ENCODE measurements around the genes CIAO3, UBE2I and BAIAP3.

GRCh38 chr16:740614-741683, at the start of gene CIAO3:
TSS of gene CIAO3 (minus strand) at chr16:740997.
- PRO-cap, 2 experiments = peak in 2 of 2 experiments; most common plus-strand start chr16:741145 (in 1); most common minus-strand start chr16:740934 (in 2)

GRCh38 chr16:785135-786472, 2.6 kb downstream of the RPUSD1 start:
- PRO-cap, 2 experiments = no peak in any of the 2 experiments

GRCh38 chr16:865657-866327, 65.3 kb upstream of the GNG13 start:
- PRO-cap, 2 experiments = no peak in any of the 2 experiments

- PRO-cap, 2 experiments = no peak in any of the 2 experiments
Measured at GRCh38 chr16:886713-887205, 84.0 kb downstream of the LMF1 start.

GRCh38 chr16:1160645-1160929, 7.7 kb downstream of the CACNA1H start:
- PRO-cap, 2 experiments = no peak in any of the 2 experiments

DNA sequence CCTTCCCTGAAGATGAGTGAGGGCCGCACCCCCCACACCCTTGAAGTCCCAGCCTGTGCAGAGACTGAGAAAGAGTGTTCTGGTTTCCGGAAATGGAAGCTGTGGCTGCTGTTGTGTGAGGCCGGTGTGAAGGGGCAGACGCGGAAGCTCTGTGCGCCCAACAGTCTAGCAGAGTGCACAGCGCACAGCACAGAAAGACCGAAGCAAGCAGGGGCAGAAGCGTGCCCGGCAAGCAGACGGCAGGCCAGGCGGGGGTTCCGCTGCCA, 16.8 kb downstream of the TPSG1 start:
- PRO-cap, 2 experiments = no peak in any of the 2 experiments

DNA sequence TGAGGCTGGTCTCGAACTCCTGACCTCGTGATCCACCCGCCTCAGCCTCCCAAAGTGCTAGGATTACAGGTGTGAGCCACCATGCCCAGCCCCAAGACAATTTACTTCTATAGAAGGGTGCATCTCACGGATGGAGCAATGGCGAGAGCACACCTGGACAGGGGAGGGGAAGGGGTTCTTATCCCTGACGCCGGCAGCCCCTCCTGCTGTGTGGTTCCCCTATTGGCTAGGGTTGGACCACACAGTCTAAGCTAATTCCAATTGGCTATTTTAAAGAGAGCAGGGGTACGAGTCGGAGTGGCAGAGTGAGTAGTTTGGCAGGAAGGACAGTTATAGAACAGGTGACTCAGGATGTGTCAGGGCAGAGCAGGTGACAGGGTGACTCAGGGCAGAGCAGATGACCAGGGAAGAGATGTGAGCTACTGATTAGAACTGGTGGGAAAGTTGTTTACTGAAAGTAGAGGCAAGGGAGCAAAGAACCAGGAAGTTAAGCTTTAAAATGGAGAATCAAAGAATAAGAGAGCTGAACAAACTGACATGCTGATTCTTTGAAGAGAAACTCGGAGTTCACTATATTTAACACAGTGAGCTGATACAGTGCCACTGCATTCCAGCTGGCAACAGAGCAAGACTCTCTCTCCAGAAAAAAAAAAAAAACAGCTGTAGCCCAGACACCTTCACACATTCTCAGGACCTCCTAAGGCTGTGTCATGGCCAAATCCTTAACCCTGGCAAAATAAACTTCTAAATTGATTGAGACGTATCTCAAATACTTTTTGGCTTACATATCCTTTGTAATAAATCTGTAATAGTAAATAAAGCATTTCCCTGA, 12.5 kb upstream of the UBE2I start:
- PRO-cap, 2 experiments = peak in 2 of 2 experiments; most common plus-strand start position 460 of the sequence (in 2); most common minus-strand start position 307 of the sequence (in 2)

GRCh38 chr16:1309289-1309808, at the start of gene UBE2I:
TSS of gene UBE2I (plus strand) at chr16:1309636.
- PRO-cap, 2 experiments = peak in 2 of 2 experiments; most common plus-strand start chr16:1309680 (in 2); most common minus-strand start chr16:1309383 (in 1)

GRCh38 chr16:1315069-1315435, 5.6 kb downstream of the UBE2I start:
- PRO-cap, 2 experiments = no peak in any of the 2 experiments

- PRO-cap, 2 experiments = peak in 2 of 2 experiments; most common plus-strand start chr16:1333637 (in 2)
Measured at GRCh38 chr16:1333398-1333755, at the start of gene BAIAP3. TSS of gene BAIAP3 (plus strand) at chr16:1333645.

GRCh38 chr16:1376079-1376709, 24.5 kb downstream of the GNPTG start:
- PRO-cap, 2 experiments = no peak in any of the 2 experiments

DNA sequence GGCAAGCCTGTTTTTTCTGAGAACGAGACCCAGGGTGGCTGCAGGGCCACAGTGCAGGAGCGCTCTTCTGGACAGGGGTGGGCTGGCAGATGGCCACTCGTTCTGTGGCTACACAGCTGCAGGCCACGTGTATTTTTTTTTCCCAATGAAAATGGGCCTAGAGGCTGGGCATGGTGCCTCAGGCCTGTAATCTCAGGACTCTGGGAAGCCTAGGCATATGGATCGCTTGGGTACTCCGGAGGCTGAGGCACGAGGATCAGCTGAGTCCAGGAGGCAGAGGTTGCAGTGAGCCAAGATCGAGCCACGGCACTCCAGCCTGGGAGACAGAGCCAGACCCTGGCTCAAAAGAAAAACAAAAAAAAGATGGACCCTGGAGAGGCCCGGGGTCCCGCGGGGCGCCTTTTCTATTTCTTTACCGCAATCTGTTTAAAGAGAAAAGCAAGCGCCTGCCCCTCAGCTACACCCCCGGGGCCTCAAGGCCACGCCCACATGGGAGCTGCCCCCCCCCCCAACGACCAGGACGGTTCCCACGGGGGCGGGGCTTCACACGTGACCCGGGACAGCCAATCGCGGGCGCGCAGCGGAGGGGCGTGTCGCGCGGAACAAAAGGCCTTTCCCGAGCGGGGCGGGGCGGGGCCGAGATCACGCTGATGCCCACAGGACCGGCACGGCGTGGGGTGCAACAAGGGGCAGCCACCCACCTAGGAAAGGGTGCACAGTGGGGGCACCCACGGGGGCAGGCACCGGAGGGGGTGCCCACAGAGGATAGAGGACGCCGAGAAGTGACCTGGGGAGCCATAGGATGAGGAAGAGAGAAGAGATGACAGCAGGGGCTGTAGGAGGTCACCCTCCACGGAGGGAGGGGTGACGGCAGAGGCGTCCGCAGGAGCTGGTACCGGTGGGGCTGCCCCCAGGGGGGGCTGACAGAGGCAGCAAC, 6.5 kb downstream of the UNKL start:
- PRO-cap, 2 experiments = no peak in any of the 2 experiments

- PRO-cap, 2 experiments = no peak in any of the 2 experiments
Measured at GRCh38 chr16:1444761-1445800, 725 bp upstream of the CCDC154 start.

DNA sequence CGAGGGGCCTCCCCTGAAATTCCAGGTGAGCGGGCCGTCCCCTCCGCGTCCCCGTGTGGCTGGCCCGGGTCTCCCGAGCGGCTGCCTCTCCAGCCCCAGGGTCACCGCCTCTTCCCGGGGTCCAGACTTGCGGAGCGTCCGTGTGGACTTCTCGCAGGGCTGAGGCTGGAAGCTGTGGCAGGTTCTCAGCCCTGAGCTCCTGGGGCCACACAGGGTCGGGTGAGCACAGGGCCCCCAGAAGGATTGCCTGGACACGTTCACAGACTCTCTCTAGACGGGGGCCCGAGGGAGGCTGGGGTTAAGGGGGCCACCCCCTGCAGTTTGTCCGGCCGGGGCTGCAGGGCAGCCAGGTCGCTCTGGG, 7.5 kb downstream of the TELO2 start:
- PRO-cap, 2 experiments = no peak in any of the 2 experiments

DNA sequence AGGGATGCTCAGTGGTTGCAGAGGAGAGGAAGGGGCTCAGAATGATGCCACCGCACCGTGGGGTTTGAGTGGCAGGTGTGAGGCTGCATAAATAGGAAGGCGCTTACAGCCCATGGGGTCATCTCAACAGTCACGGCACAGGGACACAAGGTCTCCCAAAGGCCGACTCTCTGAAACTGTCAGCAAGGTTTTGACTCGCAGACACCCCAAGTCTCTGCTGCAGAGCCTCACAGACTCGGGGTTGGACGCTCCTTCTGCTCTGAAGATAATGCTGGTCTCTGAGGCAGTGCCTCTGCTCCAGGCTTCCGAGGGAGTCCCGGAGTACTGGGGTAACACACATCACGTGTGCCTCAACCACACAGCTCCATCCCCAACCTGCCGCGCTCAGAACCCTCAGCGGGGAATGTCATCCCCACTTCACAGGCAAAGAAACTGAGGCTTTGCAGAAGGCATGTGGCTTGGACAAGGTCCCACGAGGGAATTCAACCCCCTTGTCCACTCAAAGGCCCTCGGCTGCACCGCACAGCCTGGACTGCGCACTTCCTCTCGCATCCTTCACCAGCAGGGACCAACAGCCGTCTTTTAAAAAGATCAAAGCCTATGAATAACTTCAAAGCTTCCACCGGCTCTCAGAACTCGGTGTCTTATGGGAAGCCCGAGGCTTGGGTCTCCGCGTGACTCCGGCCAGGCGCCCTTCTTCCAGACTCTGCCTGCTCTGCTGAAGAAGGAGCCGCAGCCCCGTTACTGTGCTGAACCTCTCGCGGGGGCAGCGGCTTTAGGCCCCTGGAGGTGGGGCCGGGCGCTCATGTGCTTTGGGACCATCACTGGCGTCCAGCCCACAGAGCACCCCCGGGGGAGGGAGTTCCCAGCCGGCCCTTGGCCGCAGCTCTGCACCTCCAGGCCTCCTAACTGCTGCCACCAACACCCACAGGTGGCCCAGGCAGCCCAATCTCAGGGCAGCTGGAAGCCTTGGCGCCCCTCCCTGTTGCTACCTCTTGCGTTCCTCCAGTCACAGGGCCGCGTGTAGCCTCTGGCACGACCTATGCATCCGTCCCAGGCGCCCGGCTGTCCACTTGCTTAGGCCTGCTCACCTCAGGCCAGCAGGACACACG, 2.1 kb downstream of the TMEM204 start:
- PRO-cap, 2 experiments = no peak in any of the 2 experiments

- PRO-cap, 2 experiments = no peak in any of the 2 experiments
Measured at GRCh38 chr16:1536789-1537661, 3.6 kb downstream of the TMEM204 start.

GRCh38 chr16:1677684-1678073, 400 bp upstream of the JPT2 start:
- PRO-cap, 2 experiments = no peak in any of the 2 experiments

GRCh38 chr16:1678368-1679214, 512 bp downstream of the JPT2 start:
- PRO-cap, 2 experiments = no peak in any of the 2 experiments

- PRO-cap, 2 experiments = no peak in any of the 2 experiments
Measured at GRCh38 chr16:1699008-1699849, 6.8 kb upstream of the MAPK8IP3 start.

- PRO-cap, 2 experiments = no peak in any of the 2 experiments
Measured at GRCh38 chr16:1788593-1789397, 4.7 kb downstream of the IGFALS start.